ENCODE data around the gene TRIM21.

- PRO-cap, 4 experiments: peak in 4 of 4 experiments; most common plus-strand start chr11:2805946 (in 1); most common minus-strand start chr11:2805820 (in 4)
- RAMPAGE, long total RNA, 2 experiments: no peak in any of the 2 experiments
- RRBS: no CpG with 5 or more reads among the region's 18 CpGs
Observed at GRCh38 chr11:2805458-2806137, 80.0 kb downstream of the CDKN1C start.

- PRO-cap, 4 experiments: peak in 2 of 4 experiments; most common plus-strand start chr11:2825784 (in 2)
- RAMPAGE, long total RNA, 2 experiments: no peak in any of the 2 experiments
- RRBS: no CpG with 5 or more reads among the region's 23 CpGs
Observed at GRCh38 chr11:2825226-2825946, 60.2 kb downstream of the CDKN1C start.

GRCh38 chr11:2828550-2829103 is 56.9 kb downstream of the CDKN1C start:
- PRO-cap, 4 experiments: no peak in any of the 4 experiments
- RAMPAGE, long total RNA, 2 experiments: no peak in any of the 2 experiments
- RRBS: no CpG with 5 or more reads among the region's 3 CpGs

DNA sequence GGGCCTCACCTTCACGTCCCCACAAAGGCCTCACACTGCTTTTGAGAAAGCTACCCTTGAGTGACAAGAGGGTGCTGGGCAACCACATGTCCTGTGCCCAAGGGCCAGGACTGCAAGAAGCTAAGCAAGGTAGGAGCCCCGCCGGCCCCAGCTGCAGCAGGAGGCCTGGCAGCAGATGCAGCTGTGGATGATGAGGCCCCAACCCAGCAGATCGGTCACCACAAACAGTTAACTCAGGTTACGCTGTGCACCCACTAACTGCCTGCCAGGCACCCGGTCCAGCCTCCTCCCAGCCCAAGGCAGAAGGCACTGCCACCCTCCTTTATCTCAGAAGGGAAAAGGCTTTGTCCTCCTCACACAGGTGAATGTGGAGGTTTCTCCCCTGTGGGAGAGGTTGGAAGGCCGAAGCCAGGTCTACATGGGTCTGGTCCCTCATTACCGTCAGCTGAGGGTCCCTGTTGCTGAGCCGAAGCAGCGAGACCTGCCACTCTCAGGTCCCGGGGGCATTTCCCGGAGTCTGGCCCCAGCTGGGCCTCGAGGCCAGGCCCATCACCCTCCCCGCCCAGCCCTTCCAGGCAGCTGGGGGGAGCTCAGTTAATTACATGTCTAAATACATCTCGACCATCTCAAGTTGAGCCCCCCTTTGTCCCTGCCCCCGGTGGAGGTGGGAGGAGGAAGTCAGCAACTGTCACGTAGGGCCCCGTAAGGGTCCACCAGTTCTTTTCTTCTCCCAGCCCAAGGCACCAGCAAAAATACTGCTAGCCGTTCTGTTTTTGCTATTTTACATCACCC is 3.8 kb downstream of the CDKN1C start:
- PRO-cap, 4 experiments: peak in 1 of 4 experiments; most common plus-strand start position 716 of the sequence (in 1)
- RAMPAGE, long total RNA, 2 experiments: no peak in any of the 2 experiments
- RRBS: no CpG with 5 or more reads among the region's 19 CpGs

GRCh38 chr11:2884860-2885486 is 602 bp downstream of the CDKN1C start:
- PRO-cap, 4 experiments: peak in 4 of 4 experiments; most common plus-strand start chr11:2885219 (in 2); most common minus-strand start chr11:2885040 (in 4)
- RAMPAGE, long total RNA, 2 experiments: no peak in any of the 2 experiments
- RRBS: 3% methylated on average over 16 of the region's 86 CpGs

DNA sequence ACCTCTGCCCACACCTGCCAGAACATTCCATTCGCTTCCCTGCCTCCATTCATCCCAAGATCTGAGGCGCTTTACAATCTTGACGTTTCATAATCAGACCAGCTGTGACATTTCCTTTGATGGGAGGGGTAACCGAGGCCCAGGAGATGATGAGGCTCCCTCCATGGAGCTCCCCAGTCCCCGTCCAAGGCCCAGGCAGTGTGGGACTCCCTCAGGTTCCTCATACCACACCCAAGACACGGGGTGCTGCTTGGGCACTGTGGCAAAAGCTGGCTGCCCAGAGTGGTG is 9.8 kb downstream of the SLC22A18 start:
- PRO-cap, 4 experiments: no peak in any of the 4 experiments
- RAMPAGE, long total RNA, 2 experiments: no peak in any of the 2 experiments
- RRBS: no CpG with 5 or more reads among the region's 6 CpGs

GRCh38 chr11:2968082-2968281 is 24.1 kb downstream of the NAP1L4 start:
- PRO-cap, 4 experiments: no peak in any of the 4 experiments
- RAMPAGE, long total RNA, 2 experiments: no peak in any of the 2 experiments
- RRBS: no CpG with 5 or more reads among the region's 3 CpGs

DNA sequence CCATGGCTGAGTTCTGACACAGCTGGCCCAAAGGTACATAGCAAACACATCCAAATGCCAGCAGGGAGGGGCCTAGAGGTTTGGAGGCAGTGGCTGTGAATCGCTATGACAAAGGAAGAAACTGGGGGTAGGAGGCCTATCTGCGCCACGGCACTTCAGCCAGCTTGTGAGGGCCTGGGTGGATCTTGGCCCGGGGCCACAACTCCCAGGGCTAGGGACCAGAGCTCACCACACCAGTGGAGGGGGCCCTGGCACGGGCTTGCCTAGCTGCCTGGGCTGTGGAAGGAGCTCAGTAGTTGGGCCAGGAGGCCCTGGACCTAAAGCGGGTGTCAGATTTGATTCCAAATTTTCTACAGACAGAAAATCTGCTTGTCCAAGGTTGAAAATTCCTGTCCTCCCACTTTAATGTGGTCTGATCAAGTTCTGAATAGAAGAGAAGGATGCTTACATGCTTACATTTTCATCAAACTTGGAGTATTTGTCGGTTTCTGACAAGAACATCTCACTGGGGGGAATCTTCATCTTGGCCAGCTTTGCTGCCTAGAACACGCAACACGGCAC is 9.5 kb upstream of the NAP1L4 start:
- PRO-cap, 4 experiments: no peak in any of the 4 experiments
- RAMPAGE, long total RNA, 2 experiments: no peak in any of the 2 experiments
- RRBS: no CpG with 5 or more reads among the region's 9 CpGs

GRCh38 chr11:3107154-3107790 is 50.0 kb upstream of the CARS1 start:
- PRO-cap, 4 experiments: no peak in any of the 4 experiments
- RAMPAGE, long total RNA, 2 experiments: start-site peak on the minus strand in 1 of 2 experiments, at chr11:3107143-3107571 at its widest, 10 reads per replicate
- RRBS: 92% methylated on average over 8 of the region's 26 CpGs

- PRO-cap, 4 experiments: no peak in any of the 4 experiments
- RAMPAGE, long total RNA, 2 experiments: no peak in any of the 2 experiments
- RRBS: no CpG with 5 or more reads among the region's 3 CpGs
Observed at GRCh38 chr11:3112059-3112884, 52.8 kb downstream of the OSBPL5 start.

DNA sequence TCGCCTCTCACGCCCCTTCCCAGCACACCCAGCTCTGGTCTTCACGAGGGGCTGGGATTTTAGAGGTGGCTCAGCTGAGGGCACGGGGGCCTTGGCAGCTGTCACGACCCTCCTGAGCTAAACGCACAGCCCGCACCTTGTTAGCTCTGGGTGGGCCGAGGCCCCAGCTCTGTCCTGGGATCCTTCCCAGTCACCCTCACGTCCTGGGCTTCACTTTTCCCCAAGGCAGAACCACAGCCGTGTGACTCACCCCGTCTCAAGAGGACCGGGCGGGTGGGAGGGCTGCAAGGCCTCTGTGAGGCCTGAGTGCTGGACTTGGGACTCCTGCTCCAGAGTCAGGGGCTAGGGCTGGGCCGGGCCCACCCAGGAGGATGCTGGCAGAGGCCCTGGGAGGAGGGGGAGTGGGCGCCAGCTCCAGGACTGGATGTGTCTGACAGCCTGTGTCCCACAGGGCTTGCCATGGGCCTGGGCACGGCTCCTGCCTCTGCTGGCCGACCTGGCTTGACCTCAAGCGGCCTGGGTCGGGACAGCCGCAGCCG is 18.2 kb downstream of the OSBPL5 start:
- PRO-cap, 4 experiments: no peak in any of the 4 experiments
- RAMPAGE, long total RNA, 2 experiments: no peak in any of the 2 experiments
- RRBS: 0% methylated on average over 1 of the region's 21 CpGs

DNA sequence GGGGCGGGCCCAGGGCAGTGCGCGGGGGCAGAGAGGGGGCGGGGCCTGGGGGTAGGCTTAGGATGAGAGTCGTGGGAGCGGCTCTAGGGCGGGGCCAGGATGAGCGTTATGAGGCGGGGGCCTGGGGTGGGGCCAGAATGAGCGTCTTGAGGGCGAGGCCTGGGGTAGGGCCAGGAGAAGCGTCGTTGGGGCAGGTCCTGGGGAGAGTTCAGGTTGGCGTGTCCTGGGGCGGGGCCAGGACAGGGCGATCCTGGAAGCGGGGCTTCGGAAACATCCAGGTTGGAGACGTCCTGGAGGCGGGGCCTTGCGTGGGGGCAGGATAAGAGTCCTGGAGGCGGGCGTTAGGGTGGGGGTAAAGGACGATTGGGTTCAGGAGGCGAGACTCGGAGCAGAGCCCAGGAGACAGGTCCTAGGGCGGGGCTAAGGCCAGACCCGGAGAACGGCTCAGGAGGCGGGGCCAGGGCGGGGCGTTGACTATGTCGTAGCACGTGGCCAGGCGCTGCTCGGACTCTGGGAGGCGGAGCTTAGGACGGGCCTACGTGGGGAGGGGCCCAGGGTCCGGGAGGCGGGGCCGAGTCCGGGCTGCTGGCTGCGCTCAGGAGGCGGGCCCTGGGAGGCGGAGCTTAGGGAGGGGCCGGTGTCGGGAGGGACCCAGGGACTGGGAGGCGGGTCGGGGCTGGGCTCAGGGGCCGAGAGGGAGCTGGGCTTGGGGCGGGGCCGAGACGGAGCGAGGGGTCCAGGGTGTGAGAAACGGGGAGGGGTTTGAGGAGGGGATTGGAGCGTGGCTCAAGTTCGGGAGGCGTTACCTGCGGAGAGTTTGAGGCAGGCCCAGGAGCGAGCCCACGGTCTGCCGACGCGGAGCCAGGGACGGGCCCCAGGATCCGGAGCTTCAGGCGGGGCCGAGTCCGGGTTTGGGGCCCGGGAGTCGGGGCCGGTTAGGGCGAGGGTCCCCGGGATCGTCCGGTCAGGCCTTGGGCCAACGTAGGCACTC is 43.9 kb upstream of the ZNF195 start:
- PRO-cap, 4 experiments: peak in 4 of 4 experiments; most common plus-strand start position 173 of the sequence (in 3); most common minus-strand start position 441 of the sequence (in 4)
- RAMPAGE, long total RNA, 2 experiments: no peak in any of the 2 experiments
- RRBS: no CpG with 5 or more reads among the region's 78 CpGs

DNA sequence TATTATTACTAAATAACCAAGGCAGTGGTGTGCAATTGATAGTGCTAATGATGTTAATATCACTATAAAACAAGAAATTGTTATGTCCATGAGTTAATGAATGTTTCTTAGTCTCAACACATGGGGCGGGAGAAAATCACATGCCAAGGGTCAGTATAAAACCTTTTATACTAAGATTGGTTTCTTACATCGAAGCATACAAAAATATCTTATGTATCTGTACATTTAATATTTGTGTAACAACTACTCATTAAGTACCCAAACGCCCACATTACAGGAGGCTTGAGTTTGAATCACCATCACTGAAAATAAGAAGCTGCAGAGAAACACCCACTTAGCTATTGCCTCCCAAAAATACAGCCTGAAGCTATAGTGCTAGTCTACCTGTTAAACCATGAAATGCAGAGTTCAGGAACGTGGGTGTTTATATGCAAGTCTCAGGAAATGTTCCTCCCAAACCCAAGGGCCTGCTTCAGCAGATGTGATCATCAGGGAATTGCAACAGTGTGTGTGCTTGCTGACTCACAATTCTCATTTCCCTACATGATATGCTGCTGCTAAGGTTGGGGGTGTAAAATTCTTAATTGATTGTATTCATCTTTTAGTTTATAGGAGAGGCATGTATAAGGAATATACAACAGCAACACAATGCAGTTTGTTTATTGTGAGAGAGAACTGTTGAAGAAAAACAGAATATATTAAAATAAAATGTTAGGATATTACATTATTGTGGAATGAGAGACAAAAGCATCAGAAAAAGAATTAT is 49.7 kb downstream of the NUP98 start:
- PRO-cap, 4 experiments: no peak in any of the 4 experiments
- RAMPAGE, long total RNA, 2 experiments: no peak in any of the 2 experiments
- RRBS: no CpG with 5 or more reads among the region's 4 CpGs

DNA sequence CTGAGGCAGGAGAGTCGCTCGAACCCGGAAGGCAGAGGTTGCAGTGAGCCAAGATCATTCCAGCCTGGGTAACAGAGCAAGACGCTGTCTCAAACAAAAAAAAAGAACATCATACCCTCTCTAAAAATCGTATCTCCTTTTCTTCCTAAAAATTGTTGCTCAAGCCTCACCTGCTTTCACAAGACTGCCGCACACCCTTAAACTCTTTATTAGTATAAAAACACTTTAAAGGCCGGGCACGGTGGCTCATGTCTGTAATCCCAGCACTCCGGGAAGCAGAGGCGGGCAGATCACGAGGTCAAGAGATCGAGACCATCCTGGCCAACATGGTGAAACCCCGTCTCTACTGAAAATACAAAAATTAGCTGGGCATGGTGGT is 9.9 kb downstream of the NUP98 start:
- PRO-cap, 4 experiments: no peak in any of the 4 experiments
- RAMPAGE, long total RNA, 2 experiments: no peak in any of the 2 experiments
- RRBS: no CpG with 5 or more reads among the region's 13 CpGs

- PRO-cap, 4 experiments: no peak in any of the 4 experiments
- RAMPAGE, long total RNA, 2 experiments: no peak in any of the 2 experiments
- RRBS: no CpG with 5 or more reads among the region's 9 CpGs
Observed at GRCh38 chr11:3791274-3791704, 6.1 kb downstream of the NUP98 start.

DNA sequence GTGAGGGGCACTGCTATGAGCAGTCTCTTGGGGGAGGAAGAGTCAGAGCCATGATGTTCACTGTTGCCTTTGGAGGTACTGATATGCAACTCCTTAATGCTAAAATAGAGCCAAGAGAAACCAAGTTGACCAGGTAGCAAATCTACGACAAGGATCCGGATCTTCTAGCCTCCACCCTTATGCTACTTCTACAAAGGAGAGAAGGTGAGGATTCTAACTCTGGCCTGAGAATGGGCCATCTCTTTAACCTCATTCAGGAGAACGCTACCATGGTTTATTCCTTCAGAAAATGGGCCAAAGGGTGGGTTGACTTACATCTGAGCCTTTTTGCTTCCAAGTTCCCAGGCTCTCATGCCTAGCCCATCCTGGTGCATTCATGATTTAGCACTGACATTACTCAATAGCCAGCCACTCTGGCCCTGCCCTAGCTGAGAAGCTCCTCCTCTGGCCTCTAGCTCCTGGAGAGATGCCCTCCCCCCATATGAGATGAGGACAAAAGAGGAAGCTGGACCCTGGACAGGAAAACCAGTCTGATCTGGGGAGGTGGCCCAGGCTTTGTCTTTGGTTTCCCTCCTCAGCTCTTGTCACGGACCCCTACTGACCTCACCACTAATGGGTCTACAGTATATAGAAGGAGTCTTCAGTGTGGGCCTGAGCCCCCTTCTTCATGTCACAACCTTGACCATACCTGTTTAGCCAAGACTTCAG is 3.1 kb downstream of the RHOG start:
- PRO-cap, 4 experiments: peak in 4 of 4 experiments; most common plus-strand start position 528 of the sequence (in 4); most common minus-strand start position 378 of the sequence (in 1)
- RAMPAGE, long total RNA, 2 experiments: no peak in any of the 2 experiments
- RRBS: no CpG with 5 or more reads among the region's 4 CpGs

- PRO-cap, 4 experiments: no peak in any of the 4 experiments
- RAMPAGE, long total RNA, 2 experiments: no peak in any of the 2 experiments
- RRBS: no CpG with 5 or more reads among the region's 8 CpGs
Observed at GRCh38 chr11:3869126-3869703, 13.8 kb downstream of the STIM1 start.

GRCh38 chr11:3929513-3930183 is 74.2 kb downstream of the STIM1 start:
- PRO-cap, 4 experiments: no peak in any of the 4 experiments
- RAMPAGE, long total RNA, 2 experiments: no peak in any of the 2 experiments
- RRBS: no CpG with 5 or more reads among the region's 8 CpGs

DNA sequence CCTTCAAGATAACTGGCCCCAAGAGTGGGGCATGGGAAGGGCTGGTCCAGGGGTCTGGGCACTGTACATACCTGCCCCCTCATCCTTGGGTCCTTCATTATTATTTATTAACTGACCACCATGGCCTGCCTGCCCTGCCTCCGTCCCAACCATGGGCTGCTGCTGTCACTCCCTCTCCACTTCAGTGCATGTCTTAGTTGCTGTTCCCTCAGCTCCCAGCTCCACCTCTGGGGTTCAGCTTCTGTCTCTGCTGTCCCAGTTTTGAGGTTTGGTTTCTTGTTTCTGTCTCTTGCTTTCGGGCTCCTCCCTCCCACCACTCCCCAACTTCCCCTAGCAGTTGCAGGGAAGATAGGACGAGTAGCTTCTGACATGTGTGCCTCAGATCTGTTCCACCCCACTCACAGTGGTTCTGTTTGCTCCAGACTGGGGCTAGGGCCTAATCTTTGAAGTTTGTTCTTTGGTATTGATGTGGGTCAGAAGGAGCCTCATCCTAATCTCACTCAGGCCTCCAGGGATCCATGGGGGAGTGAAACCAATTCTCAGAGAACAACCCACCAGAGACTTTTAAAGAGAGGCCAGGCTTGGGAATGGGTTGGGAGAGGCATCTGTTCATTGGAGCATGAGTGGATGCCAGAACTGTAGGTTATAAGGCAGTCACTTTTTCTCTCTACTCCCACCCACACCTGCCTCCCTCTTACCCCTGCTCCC is 2.6 kb upstream of the RRM1 start:
- PRO-cap, 4 experiments: no peak in any of the 4 experiments
- RAMPAGE, long total RNA, 2 experiments: no peak in any of the 2 experiments
- RRBS: no CpG with 5 or more reads among the region's 3 CpGs

DNA sequence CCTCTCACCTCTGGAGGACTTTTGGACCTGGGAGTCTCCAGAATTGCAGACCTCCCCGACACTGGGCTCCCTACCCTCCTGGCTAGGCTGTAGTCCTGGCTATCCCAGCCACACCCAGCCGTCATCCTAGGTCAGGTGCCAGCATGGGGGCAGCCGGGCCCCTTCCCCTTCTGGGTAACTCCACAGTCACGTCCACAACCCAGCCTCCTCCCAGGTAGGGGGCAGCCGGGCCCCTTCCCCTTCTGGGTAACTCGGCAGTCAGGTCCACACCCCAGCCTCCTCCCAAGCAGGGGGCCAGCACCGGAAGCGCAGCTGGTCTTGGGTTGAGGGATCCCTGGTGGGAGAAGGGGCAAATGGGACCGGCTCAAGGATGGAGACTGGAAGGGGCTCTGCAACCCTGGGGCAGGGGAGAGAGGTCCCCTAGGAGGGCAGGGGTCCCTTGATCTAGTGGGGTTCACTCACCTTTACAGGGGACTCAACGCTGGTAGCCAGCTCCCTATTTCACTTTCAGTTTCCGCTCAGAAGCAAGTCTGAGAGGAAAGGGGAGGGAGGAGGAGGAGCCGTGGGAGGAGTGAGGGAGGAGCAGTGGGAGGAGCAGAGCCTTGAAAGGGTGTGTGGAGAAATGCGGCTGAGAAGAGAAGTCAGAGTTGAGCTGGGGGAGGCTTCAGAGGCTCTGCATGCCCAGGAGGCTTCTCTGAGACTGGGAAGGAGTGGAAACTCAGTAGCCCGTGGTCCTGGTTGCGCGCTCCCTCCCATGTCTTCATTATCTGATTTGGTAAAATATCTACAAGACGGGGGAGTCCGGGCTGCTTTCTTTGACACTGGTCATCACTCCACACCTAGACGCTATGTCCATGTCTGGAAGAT is at the start of gene TRIM21:
TSS of gene TRIM21 (minus strand) at position 532 of the 867 bp plus-strand sequence.
- PRO-cap, 4 experiments: peak in 4 of 4 experiments; most common plus-strand start position 644 of the sequence (in 3); most common minus-strand start position 514 of the sequence (in 4)
- RAMPAGE, long total RNA, 2 experiments: start-site peak on the minus strand in 2 of 2 experiments, centred at positions 521 to 524 of the sequence, 33 to 213 reads per replicate
- RRBS: 4% methylated on average over 7 of the region's 19 CpGs

Data from uterus (tissue), 7 donors.